PFSK-1 (cell line): ENCODE data around the gene ASDURF.

DNA sequence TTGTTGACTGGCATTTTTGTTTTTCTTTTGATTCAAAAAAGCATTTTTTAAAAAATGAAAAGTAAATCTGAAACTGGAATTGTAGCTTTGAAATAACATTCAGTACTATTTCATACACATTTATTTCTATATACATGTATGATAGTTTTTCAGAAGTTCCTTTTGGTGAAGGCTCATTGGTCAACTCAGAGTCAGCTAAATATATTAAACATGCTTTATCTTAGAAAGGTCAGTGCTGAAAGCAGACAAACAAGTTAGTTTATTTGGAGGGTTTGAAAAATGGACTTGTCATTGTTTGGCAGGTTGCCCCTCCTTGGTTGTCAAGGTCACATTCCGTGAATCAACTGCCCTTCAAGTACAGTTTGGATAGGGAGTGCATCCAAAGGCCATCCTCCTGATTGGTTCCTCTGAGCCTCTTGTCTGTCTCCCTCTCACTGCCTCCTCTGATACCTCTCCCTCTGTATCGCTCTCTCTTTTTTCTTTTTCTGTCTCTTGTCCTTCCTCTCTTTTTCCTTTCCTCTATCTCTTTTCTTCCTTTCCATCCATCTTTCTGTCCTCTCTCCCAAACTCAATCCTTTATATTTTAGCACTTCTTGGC, 5.3 kb downstream of the ITGAV start:
- RRBS = no CpG with 5 or more reads among the region's 2 CpGs

DNA sequence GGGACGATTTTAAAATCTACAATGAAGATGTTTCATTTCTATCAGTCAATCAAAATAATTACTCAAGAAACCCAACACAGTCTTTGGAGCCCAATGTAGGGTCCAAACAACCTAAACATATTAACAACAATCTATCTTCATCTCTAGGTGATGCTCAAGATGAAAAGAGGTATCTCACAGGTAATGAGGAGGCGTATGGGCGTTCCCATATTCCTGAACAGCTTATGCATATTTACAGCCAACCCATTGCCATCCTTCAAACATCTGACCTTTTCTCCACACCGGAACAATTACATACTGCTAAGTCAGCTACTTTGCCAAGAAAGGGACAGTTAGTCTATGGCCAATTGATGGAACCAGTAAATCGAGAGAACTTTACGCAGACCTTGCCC, 67.8 kb downstream of the FAM171B start:
- RRBS = no CpG with 5 or more reads among the region's 6 CpGs

GRCh38 chr2:187404420-187405162, 43.5 kb downstream of the CALCRL start:
- RRBS = no CpG with 5 or more reads among the region's 7 CpGs

DNA sequence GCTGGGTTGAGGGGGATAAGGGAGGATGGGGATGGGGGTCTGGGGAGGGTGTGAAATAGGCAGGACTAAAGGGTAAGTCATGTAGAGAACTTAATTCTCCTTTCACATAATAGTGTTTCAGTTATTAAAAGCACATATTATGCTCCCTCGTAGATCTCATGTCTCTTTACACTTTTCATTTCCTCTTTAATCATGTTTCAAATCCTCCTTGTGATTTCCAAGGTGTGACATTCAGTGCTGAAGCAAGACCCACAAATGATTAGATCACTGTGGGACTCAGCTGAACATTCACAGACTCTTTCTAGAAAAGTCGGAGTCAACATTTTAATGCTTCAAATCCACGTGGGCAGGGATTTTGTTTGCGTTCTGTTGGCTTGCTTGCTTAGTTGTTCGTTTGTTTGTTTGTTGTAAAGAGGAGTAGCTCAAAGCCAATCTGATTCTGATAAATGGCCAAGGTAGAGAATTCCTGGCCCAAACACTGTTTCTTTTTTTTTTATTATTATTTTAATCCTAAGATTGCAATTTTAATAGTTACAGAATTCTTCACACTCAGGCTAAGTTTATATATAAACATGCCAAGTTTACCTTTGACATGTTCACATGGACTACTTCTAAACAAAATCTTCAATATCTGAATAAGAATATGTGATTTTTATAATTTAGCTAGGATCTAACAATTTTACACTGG, 34.9 kb upstream of the CALCRL start:
- RRBS = no CpG with 5 or more reads among the region's 5 CpGs

DNA sequence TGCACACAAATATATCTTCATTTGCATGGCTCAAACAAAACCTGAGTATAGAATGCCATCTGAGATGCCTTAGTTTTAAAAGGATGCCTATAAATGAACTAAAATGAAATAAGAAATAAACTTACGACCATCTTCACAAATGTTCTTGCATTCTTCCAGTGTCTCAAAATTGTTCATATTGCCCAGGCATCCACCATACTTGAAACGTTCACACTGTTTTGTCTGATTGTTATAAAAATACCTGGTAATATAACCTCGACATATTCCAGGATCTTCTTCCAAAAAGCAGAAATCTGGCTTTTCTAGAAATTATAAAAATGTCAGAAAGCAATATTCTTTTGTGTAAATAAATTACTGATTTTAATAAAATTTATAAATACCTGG, 36.6 kb upstream of the CALCRL start:
- RRBS = no CpG with 5 or more reads among the region's 3 CpGs

DNA sequence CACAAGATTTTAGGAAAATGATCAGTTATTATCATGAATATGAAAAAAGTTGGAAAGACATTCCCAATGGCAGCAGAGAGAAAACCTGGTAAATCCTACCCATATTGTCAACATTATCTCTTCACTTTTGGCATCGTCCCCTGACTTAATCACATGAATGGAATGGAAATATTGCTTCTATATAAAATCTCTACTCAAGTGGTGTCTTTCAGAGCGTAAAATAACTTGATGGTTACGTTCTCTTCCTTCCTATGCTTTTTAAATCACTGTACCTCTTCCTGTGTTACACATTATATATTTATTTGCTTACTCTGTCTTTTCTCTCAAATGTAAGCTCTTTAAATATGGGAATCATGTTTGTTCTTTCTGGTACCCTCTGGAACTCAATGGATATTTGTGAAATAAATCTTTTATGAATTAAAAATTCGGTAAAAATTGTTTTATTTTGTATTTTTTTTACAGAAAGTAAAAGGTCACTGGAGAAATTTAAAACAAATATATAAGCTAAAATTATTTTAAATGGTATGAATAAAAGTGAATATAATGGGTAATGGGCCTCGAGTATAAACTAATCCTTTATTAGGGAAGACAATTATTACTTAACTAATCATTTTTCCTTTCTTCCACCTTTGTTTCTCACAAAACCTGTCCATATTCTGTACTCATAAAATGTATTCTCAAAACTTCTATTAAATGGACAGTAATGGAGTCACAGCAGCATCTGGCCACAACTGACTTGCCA, 23.7 kb downstream of the TFPI start:
- RRBS = no CpG with 5 or more reads among the region's 5 CpGs

- RRBS = no CpG with 5 or more reads among the region's 2 CpGs
These were observed 5.2 kb downstream of the TFPI start for GRCh38 chr2:187548887-187549596.

DNA sequence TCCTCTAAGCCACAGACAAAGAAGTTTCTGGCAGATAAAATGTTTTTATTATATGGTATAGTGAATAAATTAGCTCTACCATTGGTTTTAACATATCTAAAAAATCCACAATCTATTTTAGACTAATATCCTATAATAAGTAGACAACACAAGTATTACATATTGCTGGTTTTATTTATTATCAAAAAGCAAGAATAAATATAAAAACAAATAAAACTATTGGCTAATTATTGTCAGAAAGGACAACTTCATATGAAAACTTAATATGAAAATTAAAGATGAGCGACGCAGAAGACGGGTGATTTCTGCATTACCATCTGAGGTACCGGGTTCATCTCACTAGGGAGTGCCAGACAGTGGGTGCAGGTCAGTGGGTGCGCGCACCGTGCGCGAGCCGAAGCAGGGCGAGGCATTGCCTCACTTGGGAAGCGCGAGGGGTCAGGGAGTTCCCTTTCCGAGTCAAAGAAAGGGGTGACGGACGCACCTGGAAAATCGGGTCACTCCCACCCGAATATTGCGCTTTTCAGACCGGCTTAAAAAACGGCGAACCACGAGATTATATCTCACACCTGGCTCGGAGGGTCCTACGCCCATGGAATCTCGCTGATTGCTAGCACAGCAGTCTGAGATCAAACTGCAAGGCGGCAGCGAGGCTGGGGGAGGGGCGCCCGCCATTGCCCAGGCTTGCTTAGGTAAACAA, 168.2 kb upstream of the GULP1 start:
- RRBS = no CpG with 5 or more reads among the region's 30 CpGs

DNA sequence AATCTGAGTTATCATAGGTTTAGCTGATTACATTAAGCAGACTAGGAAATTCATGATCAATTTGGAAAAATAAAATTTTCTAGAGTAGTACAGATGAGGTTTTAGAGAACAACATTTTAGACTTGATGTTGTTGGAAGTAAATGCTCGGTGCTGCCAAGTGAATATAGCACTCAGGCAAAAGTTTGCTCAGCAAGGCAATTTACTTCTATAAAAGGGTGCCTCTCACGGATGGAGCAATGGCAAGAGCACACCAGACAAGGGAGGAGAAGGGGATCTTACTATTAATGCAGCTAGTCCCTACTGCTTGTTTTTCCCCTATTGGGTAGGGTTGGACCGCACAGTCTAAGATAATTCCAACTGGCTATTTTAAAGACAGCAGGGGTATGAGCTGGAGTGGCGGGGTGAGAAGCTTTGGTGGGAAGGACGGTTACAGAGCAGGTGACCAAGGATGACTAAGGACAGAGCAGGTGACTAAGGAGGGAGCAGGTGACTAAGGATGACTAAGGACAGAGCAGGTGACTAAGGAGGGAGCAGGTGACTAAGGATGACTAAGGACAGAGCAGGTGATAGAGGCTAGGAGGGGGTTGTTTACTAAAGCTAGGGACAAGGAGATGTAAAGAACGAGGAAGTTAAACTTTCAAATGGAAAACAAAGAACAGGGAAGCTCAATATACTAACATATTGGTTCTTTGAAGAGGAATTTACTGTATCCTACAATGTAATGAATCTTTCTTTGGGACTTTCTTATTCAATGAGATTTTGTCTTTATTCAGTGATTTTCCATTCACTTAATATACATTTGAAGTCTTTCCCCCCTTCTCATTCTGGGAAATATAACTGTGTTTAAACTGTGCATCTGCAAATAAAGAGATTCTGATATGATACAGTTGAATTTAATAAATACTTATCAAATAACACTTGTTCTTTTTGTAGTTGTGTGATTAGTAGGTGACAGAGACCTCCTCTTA, 7.3 kb downstream of the GULP1 start:
- RRBS = no CpG with 5 or more reads among the region's 6 CpGs

- RRBS = no CpG with 5 or more reads among the region's 4 CpGs
These were observed 332.5 kb downstream of the GULP1 start for GRCh38 chr2:188624144-188624656.

DNA sequence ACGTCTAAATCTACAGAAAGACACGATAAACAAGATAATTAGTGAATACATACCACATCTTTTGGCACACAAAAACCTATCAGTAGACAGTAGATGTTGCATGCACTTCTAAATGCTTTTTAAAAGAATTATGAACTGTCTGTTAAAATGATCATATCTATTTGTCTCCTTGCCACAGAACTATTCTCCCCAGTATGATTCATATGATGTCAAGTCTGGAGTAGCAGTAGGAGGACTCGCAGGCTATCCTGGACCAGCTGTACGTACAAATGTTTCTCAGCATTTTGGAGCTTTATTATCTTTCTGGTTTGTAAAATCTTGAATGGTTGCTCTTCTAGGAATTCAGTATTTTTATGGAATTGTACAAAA, 12.7 kb downstream of the COL3A1 start:
- RRBS = no CpG with 5 or more reads among the region's 4 CpGs

DNA sequence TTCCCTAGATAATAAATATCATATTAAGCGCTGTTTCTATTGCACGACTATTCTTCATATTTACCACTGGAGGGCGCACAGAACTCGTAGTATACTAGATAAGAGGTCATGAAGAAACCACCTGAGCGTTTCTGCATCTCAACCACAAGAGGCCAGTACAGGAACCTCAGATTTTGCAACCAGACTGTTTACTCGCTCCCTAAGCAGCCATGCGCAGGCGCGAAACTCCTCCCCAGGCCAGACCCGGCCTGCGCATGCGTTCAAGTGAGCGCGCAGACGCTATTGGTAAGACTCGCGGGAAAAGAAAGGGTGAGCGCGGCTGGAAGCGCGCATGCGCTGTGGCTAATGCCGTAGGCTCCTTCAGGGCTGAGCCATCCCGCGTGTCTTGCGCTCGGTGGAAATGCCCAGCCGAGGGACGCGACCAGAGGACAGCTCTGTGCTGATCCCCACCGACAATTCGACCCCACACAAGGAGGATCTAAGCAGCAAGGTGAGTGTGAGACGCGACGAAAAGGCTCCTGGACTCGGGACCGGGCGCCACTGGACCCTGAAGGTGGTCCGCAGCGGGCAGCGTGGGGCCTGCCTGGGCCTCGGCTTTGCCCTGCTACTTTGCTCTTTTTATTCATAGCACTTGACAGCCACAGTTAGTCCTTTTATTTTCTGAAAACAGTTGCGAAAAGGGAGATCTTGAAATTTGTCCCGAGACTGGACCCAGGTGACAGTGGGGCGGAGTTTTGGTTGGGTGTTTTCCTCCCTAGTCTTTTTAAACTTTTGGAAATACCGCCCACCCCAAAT, at the start of gene ASDURF:
Gene ASDURF (plus strand): TSS at position 339 of the 795 bp plus-strand sequence.
- RRBS = no CpG with 5 or more reads among the region's 46 CpGs

- RRBS = no CpG with 5 or more reads among the region's 7 CpGs
These were observed 52.2 kb downstream of the PMS1 start for GRCh38 chr2:189836217-189837018.

GRCh38 chr2:190093701-190094313, 31.3 kb upstream of the MSTN start:
- RRBS = no CpG with 5 or more reads among the region's 5 CpGs

- RRBS = 1% methylated on average over 28 of the region's 56 CpGs
These were observed 561 bp downstream of the MFSD6 start for GRCh38 chr2:190408524-190409308.

DNA sequence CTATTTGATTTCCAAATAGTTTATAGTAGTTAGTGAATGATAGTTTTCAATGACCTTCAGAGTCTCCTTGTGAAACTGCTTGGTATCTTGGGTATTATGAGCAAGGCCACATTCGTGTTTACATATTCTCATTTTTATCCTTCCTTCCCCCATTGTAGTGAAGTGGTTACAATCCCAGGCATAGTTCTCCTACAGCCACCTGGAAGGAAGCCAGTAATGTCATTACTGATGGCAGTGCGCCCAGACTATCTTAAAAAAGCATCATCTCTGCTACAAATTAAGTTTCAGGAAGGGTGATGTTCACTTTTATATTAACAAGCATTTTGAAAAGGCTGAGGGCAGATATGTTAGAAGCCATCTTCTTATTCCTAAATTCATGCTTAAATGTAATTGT, 61.0 kb downstream of the MFSD6 start:
- RRBS = no CpG with 5 or more reads among the region's 2 CpGs

- RRBS = no CpG with 5 or more reads among the region's 4 CpGs
These were observed 38.4 kb upstream of the GLS start for GRCh38 chr2:190842159-190842588.

- RRBS = no CpG with 5 or more reads among the region's 1 CpG
These were observed 53.1 kb downstream of the GLS start for GRCh38 chr2:190933577-190934230.

DNA sequence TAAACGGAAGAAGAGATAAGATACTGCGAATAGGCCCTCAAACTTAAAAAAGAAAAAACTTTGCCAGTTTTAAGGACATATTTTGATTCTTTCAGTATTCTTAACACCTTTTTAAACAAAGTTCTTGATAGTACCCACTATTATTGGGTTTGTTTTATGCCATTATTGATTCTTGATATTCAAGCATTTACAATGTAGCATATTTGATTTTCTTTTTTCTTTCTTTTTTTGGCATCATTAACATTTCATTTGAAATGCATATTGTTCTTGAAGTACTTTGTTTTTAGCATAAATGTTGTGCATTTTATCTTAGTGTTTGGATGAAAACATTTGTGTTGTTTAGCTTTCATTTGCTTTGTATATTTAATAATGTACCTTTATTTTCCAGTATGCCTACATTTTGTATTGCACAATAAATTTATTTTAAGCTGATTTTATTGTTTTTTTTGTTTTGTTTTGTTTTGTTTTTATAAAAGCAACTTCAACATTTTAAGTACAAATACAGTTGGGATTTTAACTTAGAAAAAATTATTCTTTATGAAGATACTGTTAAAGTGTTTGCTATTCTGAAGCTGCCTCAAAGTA, 54.3 kb downstream of the GLS start:
- RRBS = no CpG with 5 or more reads among the region's 2 CpGs